Left common carotid artery plus branches (tissue), 1 donor: ENCODE data around the genes HABP2, ADRB1 and CCDC186.

GRCh38 chr10:112793317-112794074, 156.6 kb upstream of the TCF7L2 start:
- PRO-cap, result no peak

GRCh38 chr10:112950935-112951912, 1.2 kb downstream of the TCF7L2 start:
- PRO-cap, result unidirectional peak, minus-strand start at chr10:112951477; unidirectional peak, minus-strand start at chr10:112951674

DNA sequence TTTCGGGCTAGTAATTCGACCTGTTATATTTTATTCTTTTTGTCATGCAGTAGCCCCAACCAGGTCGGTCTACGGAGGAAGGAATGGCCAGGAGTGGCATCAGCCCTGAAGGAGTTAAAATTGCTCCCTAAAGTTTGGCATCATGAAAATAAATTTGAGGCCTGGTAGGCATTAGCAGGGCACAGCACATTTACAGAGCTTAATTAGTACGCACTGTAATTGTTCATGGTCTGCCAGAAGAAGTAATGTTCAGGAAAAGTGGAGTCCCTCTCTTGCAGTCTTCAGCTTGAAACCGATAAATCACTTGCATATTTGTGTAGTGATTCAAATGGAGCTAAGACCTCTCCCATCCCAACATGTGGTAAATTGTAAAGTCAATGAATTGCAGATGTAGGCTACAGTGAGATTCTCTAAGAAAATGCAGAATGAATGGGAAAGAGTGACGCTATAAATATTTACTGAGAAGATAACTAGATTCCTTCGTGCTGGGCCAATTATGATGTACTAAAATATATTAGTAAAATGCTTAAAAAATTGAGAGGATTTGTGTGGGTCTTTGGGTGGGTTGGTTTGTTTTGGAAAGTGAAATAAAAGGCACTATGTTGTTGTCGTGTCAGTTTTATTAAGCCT, 8.2 kb downstream of the TCF7L2 start:
- PRO-cap, result no peak

DNA sequence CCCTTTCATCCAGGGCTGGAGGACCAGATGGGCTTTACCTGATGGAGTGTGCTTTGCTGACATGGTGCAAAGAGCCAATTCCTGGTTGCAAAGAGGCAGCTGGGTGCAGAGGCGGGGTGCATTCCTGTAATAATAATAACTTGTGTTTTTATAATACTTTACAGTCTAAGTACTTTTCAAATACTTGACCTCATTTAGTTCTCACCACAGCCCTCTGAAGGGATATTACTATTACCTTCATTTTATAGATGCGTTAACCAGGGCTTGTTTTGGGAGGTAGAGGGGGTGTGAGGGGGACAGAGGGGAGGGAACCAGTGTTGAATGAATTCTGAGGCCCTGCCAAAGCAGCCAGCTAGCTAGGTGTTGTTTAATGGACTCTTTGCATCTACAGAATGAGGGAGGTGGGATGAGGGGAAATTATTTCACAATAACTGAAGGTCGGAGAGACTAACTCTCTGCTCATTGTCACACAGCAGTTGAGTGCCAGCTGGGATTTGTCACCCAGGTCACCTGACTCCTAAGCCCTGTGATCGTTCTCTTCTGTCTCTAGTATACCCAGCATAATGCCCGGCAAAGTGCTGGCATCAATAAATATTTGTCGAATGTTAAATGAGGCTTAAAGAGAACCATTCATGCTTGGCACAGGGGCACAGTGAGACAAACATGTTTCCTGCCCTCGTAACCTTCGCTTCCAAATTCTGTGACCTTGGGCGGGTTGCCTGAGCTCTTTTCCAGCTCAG, 70.6 kb downstream of the TCF7L2 start:
- PRO-cap, result no peak

GRCh38 chr10:113027700-113028205, 77.7 kb downstream of the TCF7L2 start:
- PRO-cap, result unidirectional peak, plus-strand start at chr10:113027956

DNA sequence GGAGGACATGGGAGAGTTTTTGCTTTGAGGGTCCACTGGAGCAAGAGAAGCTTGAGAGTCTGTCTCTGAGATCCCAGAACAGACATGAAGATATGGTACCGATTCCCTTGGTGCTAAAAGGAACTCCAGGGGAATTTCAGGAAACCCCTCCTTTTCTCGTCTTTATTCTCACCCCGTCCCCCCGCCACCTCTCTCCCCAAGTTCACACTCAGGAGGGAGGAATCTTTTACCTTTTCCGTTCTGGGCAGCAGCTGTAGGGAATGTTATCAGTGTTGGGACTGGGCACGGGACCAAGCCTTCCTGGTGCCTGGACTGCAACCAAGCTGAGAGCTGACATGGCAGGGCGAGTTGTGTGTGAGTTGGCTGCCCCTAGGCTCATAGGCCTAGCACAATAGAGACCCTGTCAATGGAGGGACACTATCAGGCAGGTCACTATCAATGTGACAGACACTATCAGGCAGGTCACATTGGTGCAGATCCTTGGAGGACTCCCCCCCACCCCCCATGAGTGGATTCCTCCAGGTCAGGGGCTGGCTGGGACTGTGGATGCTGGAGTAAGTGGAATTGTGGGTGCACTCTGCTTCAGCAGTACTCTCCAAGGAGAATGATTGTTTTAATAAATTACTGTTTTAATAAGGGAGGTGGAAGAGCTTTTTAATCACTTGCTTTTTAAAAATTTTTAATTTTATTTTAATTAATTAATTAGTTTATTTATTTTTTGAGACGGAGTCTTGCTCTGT, 121.5 kb downstream of the TCF7L2 start:
- PRO-cap, result no peak

DNA sequence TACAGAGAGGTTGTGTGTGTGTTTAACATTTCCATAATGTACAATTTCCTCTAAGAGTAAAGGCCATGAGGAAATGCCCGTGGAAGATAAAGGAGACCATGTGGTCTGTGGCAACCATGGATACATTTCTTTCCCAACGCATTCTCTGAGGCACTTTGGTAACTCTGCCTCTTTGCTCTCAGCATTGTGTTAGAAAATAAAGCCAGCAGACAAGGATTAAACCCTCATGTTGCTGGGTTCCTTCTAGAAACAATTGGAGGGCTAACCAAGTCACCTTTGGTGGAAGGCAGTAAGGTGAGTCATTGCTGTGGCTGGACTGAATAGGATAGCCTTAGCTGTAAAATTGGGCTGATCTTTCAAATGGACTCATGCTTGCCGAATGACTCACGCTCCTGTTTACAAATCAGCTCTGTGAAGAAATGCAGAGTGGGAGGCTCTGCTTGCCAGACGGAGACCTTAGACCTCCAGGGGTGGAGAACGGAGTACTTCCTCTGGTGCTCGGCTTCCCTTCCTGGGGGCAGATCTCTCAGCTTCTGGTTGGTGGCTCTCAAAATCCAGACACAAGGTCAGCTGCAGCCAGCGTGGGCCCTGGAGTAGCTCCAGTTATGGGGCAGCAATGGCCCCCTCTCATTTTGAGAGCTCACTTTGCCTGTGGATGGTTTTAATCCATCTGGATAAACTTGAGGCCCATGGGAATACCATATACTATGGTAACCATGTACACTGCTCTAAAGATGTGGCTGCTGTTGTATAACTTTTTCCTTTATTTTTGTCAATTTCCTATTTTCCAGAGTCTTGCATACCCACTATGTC, 137.3 kb downstream of the TCF7L2 start:
- PRO-cap, result unidirectional peak, plus-strand start at position 459 of the sequence

GRCh38 chr10:113112416-113113249, 162.6 kb downstream of the TCF7L2 start:
- PRO-cap, result no peak

- PRO-cap, result no peak
Measured at GRCh38 chr10:113552707-113553227, at the start of gene HABP2. Gene HABP2 (plus strand): TSS chr10:113553053.

- PRO-cap, result no peak
Measured at GRCh38 chr10:113592871-113593623, 40.2 kb downstream of the HABP2 start.

DNA sequence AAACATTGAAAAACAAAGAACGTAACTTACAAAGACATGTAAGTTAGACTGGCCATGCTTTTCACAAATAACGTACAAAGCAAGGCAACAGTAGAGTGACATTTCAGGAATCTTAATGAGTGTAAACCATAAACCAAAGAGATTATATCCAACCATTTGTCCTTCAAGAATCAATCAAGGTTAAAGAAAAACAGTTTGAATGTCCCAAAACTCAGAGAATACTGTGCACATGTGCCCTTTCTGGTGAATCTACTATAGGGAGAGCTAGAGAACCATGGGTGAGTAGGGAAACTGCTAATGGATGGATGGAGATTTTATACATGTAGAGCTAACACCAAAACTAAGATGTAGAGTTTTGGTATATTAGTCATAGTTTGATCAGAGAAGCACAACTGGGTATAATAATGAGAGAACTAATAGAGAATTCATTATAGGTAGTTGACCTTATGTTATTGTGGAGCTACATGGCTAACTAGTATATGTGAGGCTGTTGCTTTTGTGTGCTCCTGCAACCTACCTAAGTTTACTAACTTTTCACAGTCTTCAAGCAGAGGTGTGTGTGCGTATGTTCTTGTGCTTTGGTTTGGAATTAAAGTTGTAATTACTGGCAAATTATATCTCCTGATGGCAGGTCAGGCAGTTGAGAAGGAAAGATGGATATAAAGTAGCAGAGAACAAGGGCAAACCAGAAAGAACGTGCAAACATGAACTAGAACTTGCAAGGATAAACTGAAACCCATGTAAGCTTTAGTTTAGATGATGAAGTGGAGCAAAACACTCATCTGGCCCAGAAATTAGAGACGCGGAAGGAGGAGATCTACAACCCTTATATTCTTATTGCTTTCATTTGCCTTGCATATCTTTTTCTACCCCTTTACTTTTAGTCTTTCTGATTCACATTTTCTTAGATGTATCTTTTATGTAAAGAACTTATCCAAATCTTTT, 18.8 kb downstream of the NHLRC2 start:
- PRO-cap, result no peak

GRCh38 chr10:114043533-114044405, at the start of gene ADRB1:
Gene ADRB1 (plus strand): TSS chr10:114043866.
- PRO-cap, result no peak

DNA sequence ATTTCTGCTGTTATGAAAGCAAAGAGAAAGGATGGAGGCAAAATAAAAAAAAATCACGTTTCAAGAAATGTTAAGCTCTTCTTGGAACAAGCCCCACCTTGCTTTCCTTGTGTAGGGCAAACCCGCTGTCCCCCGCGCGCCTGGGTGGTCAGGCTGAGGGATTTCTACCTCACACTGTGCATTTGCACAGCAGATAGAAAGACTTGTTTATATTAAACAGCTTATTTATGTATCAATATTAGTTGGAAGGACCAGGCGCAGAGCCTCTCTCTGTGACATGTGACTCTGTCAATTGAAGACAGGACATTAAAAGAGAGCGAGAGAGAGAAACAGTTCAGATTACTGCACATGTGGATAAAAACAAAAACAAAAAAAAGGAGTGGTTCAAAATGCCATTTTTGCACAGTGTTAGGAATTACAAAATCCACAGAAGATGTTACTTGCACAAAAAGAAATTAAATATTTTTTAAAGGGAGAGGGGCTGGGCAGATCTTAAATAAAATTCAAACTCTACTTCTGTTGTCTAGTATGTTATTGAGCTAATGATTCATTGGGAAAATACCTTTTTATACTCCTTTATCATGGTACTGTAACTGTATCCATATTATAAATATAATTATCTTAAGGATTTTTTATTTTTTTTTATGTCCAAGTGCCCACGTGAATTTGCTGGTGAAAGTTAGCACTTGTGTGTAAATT, 2.6 kb downstream of the ADRB1 start:
- PRO-cap, result no peak

DNA sequence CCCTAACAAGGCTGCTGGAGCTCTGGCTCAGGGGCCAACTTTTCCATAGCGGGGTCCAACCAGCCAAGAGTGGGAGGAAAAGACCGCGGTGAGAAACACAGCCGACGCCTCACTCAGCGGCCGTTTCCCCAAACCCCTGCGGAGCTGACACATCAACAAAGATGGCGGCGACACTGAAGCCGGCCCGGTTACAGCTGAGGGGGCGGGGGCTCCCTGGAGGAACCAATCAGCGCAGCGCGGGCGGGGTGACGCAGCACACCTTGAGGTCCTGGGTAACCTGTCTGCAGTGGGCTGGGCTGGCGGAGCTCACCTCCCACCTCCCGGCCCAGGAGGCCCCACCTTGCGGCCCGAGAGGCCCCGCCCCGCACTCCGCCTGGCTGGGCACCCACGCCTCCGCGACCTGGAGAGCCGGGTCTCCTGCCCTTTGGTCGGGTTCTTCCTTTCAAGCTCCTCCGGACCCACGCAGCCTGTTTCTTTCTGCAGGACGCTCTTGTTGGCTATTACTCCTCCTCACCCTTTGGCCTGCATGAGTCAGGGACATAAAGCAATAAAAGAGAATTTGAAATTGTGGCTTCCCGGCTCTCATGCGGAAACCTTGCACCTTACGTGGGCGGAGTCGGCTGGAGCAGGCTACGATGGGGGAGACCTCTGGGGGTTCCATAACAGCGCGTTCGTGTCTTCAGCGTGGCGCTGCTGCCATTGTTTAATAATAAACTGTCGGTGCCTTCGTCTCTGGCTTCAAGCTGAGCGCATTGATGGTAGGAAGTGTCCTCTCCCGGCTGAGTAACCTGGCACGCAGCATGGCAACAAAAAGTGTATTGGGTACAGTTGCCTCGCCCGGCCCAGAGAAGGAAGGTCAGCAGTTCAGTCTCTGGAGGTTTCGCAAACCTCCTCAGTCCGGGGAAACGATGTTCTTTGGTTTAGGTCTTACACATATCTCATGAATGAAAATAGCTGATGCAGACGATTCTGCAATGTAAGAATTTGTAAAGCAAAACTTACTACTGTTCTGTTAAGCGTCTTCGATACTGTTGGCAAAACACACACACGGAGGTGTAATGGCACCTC, at the start of gene CCDC186:
Gene CCDC186, minus strand, starts transcription at position 163 of the 1,068 bp plus-strand sequence.
- PRO-cap, result unidirectional peak, minus-strand start at position 138 of the sequence

GRCh38 chr10:114343797-114344472, 60.4 kb downstream of the AFAP1L2 start:
- PRO-cap, result no peak

DNA sequence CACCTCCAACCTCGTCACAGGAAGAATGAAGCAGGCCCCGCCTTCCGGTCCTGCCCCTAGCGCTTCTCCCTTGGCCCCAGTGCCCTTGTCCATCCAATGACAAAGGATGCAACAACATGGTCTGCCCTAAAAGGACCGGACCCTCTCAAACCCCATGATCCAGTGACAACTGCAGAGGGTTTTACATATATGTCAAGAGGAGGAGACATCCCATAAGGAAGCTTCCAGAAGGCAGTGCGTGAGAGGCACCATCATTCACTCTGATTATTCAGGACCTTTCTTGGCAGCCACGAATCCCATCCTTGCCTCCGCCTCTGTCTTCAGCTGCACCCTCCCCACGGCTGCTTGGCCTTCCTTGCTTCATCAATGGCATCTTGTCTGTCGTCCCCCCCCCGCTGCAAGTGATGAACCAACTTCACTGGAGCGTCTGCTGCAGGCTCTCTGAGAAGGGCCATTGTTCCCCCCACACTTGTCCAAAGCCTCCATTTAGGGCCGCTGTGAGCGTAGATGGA, 20.3 kb downstream of the AFAP1L2 start:
- PRO-cap, result no peak

GRCh38 chr10:114428102-114428356, 23.7 kb upstream of the AFAP1L2 start:
- PRO-cap, result no peak

- PRO-cap, result unidirectional peak, minus-strand start at chr10:114485281
Measured at GRCh38 chr10:114485034-114485558, 80.8 kb upstream of the AFAP1L2 start.

DNA sequence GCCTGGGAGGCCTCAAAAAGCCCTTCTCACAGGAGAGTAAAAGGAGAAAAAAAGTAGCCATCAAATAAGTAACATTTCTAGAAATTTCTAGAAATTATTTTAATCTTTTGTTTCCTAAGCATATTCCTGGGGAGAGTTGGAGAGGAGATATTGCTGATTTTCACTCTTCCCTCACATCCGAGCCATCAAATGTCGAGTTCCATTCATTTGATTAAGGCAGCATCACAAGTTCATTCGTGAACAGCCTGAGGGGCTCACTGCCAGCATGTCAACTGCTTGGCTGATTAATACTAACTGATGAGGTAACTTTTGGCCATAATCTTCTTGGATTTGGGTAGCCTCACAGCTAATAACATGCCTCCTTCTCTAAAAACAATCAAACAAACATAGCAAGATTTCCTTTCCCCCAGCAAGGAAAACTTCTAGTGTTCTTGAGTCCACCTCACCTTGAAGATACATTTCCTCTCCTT, 87.1 kb upstream of the AFAP1L2 start:
- PRO-cap, result no peak

- PRO-cap, result no peak
Measured at GRCh38 chr10:114524734-114526136, 120.9 kb upstream of the AFAP1L2 start.